GM23248 (cell line): ENCODE measurements around a stretch of chr6.

- RAMPAGE, long total RNA: no peak
These were observed 41.4 kb downstream of the JARID2 start for GRCh38 chr6:15287223-15287694.

- RAMPAGE, long total RNA: no peak
These were observed 63.7 kb downstream of the JARID2 start for GRCh38 chr6:15309483-15310139.

DNA sequence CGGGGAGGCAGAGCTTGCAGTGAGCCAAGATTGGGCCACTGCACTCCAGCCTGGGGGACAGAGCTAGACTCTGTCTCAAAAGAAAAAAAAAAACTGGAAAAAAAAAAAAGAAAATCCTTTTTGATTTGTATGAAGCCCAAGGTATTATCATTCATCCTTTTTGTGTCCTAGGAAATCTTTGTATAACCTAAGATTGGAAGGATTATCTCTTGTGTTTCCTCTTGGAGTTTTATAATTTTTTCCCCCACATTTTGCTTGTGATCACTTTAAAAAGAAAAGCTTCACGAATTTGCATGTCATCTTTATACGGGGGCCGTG lies 78.2 kb downstream of the JARID2 start:
- RAMPAGE, long total RNA: no peak

DNA sequence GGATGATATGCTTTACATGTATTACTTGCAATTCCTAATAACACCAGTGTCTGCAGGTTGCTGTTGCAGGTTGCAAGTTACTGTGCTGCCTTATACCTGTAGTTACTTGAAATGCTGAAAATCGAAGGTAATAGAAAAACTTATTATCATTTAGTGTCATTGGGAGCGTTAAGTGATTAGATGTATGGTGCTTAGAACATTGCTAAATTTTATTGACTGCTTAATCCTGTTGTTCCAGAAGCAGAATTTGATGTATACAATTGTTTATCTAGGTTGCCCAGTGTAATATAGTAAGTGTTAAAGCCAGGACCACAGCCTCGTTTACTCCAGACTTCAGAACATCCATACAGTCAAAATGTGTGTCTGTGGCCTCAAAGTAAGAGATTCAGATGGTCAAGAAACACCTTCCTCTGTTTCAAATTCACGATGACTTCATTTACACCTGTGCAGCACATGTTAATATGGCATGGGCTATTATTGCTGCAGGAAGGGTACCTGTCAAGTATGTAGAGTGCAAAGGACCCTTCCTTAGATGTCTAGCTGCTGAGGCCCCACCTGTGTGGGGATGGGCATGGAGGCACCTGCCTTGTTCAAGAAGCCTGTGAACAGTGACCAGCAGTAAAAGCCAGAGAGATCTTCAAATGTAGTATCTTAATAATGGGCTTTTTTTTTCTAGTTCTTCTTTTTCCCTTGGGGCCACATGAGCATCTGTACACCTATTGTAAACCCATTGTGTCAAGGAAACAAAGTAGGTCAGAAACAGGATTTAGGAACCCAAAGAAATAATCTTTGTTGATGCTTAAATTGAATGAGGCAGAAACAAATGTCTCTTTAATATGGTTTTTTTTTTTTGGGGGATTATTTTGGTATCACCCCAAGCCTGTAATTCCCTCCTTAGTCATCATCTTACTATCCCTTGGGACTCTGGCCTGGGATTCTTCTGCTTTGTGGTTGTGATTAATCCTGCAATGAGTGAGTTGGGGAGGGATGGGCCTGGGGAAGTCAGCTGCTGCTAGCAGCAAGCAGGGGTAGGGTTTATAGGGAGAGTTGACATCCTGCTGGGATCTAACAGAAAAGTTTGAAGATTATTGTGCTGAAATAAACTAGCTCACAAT lies 82.8 kb downstream of the JARID2 start:
- RAMPAGE, long total RNA: no peak

GRCh38 chr6:15349668-15350355 lies 103.9 kb downstream of the JARID2 start:
- RAMPAGE, long total RNA: no peak

DNA sequence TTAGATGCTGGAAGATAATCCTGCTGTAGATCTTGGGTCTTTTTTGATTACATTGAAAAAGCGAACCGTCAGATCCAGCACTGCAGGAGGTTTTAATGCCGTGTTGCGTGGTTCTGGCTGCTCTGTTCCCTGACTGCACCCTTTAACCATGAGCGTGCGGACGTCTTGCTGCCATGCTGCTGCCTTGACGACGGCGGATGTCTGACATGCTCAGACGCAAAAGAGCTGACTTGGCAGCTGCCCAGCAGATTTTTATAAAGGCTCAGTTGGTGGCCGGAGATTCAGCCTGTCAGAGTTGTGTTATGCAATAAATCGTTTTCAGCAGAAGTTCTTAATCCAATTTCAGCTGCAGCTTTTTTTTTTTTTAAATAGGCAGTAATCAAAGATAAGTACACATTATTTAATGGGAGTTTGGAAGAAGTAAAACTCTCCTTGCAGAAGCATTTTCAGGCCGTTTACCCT lies 119.4 kb downstream of the JARID2 start:
- RAMPAGE, long total RNA: no peak

DNA sequence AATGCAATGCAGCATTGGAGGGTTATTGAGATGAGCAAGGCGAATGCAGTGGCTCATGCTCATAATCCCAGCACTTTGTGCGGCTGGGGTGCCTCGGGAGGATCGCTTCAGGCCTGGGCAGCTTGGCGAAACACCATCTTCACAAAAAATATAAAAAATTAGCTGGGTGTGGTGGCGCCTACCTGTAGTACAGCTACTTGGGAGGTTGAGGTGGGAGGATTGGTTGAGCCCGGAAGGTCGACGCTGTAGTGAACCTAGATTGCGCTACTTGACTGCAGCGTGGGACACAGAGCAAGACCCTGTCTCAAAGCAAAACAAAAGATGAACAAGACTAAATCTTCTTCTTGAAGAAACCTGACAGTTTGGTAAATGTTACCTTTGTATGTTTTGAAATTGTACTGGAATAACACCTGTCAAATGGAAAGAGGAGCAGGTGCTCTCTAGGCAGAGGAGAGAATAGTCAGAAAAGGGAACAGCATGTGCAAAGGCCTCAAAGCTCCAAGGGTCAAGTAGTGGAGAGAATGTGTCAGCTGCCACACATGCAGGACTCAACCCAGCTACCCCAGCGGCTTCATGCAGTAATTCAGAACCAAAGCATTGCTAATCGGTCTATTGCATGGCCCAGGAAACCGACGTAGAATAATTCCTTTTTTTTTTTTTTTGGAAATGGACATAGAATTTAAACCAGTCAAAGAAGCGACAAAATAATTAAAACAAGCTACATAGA lies 148.6 kb downstream of the JARID2 start:
- RAMPAGE, long total RNA: no peak

DNA sequence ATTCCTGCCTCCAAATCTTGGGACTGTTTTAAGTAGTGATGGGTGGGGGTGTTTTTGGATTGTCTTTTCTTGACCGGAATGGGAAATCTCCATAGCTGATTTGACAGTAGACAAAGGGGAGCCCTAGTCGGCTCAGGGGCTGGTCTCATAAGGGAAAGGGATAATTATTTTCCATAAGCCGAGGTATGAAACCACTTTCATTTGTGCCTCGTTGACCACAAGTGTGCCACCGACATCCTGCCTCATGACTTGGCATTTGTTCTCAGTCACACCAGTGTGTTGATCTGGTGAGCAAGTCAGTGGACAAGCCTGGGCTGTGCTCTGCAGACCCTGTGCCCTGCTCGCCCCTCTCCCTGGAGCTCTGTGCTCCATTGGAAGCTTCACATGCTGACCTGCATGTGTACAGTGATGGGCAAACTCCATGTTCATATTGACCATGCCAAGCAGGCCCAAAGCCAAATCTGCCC lies 158.0 kb downstream of the JARID2 start:
- RAMPAGE, long total RNA: no peak

- RAMPAGE, long total RNA: no peak
These were observed 202.8 kb downstream of the JARID2 start for GRCh38 chr6:15448612-15449067.

DNA sequence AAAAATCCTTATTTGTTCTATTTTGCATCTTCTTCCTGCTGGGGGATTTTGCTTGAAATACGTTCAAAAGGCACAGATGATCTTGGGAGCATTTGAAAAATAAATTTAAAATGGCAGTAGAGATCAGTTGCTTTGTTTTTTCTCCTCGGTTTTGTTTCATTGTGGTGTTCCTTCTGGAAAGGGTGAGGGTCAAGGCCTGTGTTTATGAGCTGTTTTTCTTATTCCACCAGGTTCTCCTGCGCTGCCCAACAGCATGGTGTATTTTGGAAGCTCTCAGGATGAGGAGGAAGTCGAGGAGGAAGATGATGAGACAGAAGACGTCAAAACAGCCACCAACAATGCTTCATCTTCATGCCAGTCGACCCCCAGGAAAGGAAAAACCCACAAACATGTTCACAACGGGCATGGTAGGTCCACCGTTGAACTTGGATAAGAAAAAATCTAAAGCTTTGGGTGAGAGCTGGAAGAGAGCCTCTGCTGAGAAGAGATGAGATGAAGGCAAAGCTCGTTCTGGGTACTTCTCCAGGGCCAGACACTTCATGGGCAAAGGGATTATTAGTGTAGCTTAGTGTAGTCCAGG lies 194.4 kb downstream of the DTNBP1 start:
- RAMPAGE, long total RNA: no peak

DNA sequence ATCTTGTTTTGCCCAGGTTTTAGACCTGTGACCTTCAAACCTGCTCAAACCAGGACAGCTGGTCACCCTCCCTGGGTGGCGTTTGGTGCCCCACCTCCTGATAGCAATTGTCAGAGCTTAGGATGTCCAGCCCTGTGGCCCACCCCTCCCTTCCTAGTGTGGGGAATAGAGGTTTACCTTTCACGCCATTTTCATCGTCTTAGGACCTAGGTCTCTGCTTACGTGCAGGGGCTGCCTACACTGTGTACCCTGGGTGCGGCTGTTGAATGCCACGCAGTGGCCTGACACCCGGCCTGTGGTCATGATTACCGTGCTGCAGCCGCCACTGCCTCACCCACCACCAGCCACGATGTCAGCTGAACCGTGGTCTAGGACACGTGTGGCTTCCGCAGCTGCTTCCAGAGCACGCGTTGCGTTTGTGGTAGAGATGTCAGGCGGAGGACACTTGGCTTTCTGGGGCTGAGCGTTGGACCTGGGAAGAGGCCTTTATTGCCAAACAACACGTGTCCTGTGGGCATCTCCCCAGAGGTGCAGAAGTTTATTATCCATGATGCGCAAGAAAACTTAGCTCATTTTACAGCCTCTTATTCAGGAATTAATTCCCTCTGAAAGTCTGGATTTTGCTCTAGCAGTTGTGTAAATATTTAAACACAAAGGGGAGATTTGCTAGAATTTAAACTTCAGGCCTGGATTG lies 157.2 kb downstream of the DTNBP1 start:
- RAMPAGE, long total RNA: no peak

GRCh38 chr6:15539381-15540193 lies 123.2 kb downstream of the DTNBP1 start:
- RAMPAGE, long total RNA: no peak

DNA sequence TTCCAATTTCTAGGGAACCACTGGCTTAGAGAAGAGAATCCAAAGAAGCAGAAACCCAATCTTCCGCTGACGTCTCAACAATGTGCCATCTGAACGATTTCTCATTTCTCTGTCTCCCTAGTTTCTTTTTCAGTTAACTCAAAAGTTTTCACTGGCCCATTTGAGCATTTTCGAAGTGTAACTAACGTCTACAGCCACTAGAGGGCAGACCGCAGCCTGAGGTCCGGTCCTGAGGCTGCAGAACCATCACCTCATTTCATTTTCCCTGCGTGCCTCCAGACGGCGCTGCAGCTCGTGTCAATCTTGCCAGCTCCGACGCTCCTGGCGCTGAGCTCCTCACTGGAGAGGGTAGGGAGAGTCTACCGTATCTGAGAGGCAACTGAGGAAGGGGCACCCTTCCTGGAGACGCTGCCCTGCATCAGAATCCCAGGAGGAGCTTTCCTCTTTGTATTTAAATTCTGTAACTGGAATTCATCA lies 28.4 kb upstream of the DTNBP1 start:
- RAMPAGE, long total RNA: no peak

- RAMPAGE, long total RNA: no peak
These were observed 911 bp downstream of the MYLIP start for GRCh38 chr6:16129840-16130153.

DNA sequence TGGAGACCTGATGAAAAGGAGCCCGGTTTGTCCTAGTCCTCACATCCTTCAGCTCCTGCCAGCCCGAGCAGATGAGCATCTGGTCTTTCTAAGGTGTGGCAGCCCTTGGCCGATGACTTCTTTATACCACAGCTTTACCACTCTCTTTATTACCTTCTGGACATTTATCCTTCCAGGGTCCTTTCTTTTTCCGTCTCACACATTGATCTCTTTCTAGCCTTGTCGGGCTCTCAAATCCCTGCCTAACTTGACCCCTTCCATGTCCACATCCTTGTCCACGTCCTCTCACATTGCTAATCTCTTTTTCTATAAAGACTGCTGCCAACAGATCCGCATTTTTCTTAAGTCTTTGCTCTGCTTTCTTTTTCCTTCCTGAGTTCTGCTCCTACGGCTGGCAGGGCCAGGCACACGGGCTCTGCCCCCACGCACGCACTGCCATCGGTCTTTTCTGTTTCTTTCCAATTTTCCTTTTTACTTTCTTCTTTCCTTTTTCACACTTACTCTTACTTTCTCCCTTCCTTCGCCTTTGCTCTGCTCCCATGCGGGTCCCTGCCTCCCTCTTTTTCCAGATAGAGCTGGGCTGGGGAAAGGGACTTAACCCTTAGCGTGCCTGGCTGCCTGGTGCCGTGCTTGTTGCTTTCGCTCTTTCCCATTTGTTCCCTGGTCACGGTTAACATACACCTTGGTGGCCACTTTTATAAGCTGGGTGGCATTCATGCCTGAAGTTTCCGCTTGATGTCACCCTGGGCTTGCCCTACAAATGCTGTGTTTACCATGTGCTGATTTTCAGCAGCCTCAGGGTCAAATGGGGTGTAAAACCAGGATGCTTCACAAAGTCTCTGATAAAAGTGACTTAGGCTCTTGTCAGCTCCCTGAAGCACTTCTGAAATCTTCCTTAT lies 9.3 kb upstream of the GMPR start:
- RAMPAGE, long total RNA: no peak

- RAMPAGE, long total RNA: no peak
These were observed 2.7 kb upstream of the GMPR start for GRCh38 chr6:16235578-16236189.

GRCh38 chr6:16318340-16319038 lies 80.1 kb downstream of the GMPR start:
- RAMPAGE, long total RNA: no peak

DNA sequence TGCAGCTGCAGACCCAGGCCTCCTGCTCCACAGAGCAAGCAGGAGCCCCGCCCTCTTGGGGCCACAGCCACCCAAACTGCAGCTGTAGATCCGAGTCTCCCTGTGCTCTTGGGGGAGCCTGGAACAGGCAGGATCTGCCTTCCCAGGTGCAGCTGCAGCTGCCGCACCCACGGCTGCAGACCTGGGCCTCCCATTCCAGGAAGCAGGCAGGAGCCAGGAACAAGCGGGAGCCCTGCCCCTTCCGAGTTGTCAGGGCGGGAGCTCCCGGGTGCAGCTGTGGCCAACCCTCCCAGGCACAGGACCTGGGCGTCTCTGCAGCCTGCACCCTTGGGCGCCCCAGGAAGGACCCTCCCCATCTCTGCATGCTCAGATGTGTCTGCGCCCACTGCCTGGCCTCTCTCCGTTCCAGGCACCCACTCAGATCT lies 120.3 kb downstream of the GMPR start:
- RAMPAGE, long total RNA: no peak

- RAMPAGE, long total RNA: no peak
These were observed 238.6 kb downstream of the GMPR start for GRCh38 chr6:16476787-16477637.

- RAMPAGE, long total RNA: no peak
These were observed 178.0 kb downstream of the ATXN1 start for GRCh38 chr6:16583072-16583896.